GM12892 (cell line): ENCODE measurements around the genes TBKBP1 and TBX21.

DNA sequence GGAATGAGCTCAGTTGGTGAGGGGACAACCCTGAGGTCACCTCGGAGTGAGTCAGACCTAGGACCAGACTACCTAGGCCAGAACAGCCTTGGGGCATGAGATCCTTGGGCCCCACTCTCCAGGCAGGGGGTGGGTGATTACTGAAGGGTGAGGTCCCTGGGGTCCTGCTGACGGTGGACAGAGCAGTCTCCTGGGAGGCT lies 15.9 kb downstream of the WNT9B start:
- RRBS: no CpG with 5 or more reads among the region's 2 CpGs

DNA sequence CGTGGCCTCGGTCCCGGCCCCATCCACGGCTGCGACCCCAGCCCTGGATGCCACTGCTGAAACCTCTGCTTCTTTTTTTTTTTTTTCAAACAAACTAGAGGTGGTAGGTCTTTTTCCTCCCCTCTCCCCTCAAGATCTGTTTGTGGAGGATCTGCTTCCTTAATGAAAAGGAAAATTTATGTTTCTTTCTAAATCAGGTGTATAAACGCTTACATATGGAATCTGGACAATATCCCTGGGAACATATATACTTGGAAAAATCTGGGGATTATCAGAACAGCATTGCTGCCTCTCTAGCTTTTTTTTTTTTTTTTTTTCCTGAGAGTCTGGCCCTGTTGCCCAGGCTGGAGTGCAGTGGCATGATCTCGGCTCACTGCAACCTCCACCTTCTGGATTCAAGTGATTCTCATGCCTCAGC lies 29.2 kb downstream of the CDC27 start:
- RRBS: no CpG with 5 or more reads among the region's 7 CpGs

GRCh38 chr17:47230391-47231450 lies 21.6 kb downstream of the MYL4 start:
- RRBS: no CpG with 5 or more reads among the region's 14 CpGs

- RRBS: no CpG with 5 or more reads among the region's 11 CpGs
Observed at GRCh38 chr17:47648626-47649035, 1.1 kb upstream of the KPNB1 start.

DNA sequence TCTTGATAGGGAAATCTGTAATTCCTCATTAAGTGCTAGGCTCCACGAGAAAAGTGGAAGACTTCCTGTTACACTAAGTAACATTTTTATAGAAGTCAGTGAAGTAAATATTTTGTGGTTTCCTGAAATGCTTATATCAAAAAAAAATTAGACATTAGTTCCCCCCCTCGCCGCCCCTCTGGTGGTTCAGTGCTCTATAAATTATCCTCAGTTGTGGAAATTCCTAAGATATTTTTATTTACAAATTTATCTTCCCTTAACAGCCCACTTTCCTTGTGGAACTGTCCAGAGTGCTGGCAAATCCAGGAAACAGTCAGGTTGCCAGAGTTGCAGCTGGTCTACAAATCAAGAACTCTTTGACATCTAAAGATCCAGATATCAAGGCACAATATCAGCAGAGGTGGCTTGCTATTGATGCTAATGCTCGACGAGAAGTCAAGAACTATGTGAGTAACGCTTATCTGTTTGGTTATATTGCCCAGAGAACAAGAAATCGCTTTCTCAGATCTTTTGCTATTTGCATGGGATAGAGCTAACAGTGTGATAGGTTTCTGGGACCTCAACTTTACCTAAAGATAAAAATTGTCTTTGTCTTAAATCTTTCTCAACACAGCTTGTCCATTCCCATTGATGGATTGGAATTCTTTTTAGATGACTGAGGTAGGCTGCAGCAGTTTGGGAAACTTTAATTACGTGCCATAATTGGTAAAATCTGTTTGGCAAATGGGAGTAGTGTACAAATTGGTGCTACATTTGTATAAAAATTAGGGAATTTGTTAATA lies 2.9 kb downstream of the KPNB1 start:
- RRBS: no CpG with 5 or more reads among the region's 8 CpGs

GRCh38 chr17:47693359-47694358 lies at the start of gene TBKBP1:
Gene TBKBP1 (plus strand): TSS chr17:47694161.
- RRBS: 3% methylated on average over 36 of the region's 69 CpGs

GRCh38 chr17:47732719-47733822 lies at the start of gene TBX21:
Gene TBX21 (plus strand): TSS chr17:47733236.
- RRBS: 2% methylated on average over 54 of the region's 111 CpGs

GRCh38 chr17:47734659-47735489 lies 1.8 kb downstream of the TBX21 start:
- RRBS: 100% methylated on average over 2 of the region's 14 CpGs

DNA sequence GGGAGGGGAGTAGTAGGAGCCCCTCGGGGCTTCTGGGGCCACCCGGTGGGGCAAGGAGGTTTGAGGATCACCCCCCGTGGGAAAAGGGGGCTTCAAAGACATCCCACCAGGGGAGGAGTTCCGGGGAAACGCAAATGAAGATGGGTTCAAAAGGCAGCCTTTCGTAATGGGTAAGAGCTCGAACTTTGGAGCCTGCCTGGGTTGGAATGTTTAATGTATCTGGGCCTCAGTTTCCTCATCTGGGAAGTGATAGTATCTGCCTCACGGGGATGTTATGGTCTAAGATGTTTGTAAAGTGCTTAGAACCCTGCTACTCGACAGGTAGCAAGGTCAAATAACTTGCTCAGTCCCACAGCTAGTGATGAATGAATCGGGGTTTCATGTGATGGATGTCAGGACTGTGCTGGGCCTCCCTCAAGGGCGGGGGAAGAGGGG lies 528 bp downstream of the PNPO start:
- RRBS: 2% methylated on average over 4 of the region's 11 CpGs

DNA sequence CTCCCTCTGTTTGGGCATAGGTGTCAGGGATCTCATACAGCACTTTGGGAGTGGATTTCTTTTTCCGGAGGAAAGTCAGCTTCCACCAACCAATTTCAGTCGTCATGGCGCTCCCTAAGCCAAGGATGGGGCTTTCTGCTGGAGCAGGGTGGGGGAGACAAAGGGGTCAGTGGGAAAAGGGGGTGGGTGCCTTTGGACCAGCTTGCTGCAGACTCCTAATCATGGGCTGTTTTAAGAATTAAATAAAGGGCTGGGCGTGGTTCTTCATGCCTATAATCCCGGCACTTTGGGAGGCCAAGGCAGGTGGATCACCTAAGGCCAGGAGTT lies 4.6 kb downstream of the PRR15L start:
- RRBS: no CpG with 5 or more reads among the region's 5 CpGs

DNA sequence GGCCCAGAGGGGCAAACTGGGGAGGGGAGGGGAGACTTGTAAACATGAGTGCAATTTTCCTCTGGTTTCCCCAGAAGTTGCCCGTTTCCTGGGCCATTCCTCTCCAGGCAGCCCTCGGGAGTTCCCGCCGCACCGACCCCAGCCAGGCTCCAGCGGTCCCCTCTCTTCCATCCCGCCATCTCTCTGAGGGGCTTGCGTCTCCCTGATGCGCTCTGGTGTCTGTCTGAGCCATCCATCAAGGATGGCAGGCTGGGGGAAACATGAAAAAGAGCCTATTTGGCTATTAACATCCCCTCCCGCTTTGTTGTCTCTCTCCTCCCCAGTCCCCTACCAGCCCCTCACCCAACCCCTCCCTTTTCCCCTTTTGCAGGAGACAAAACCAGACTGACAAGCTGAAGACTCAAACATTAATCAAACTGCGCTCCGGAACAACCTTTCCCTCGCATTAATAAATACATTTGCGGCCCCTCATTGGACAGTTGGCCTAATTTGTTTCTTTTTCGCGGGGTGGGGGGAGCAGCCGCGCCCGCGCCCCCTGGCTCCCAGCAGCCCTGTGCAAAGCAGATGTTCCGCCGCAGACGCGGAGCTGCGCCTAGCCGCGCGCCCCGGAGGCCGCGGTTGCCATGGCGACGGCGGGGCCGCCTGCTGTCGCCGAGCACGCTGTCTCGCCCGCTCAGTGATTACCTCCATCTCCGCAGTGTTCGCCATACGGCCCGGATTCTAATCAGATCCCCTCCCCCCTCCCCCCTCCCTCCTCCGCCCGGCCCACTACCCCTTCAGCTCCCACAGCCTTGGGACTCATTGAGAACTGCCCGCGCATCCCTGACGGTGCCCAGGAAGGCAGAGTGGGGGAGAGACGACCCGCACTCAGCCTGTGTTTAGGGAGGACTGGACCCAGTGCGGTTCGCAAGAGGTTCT lies 25.6 kb downstream of the COPZ2 start:
- RRBS: no CpG with 5 or more reads among the region's 53 CpGs

GRCh38 chr17:48048449-48049497 lies 614 bp downstream of the NFE2L1 start:
- RRBS: 2% methylated on average over 8 of the region's 55 CpGs

- RRBS: no CpG with 5 or more reads among the region's 7 CpGs
Observed at GRCh38 chr17:48055404-48056151, 7.4 kb downstream of the NFE2L1 start.

DNA sequence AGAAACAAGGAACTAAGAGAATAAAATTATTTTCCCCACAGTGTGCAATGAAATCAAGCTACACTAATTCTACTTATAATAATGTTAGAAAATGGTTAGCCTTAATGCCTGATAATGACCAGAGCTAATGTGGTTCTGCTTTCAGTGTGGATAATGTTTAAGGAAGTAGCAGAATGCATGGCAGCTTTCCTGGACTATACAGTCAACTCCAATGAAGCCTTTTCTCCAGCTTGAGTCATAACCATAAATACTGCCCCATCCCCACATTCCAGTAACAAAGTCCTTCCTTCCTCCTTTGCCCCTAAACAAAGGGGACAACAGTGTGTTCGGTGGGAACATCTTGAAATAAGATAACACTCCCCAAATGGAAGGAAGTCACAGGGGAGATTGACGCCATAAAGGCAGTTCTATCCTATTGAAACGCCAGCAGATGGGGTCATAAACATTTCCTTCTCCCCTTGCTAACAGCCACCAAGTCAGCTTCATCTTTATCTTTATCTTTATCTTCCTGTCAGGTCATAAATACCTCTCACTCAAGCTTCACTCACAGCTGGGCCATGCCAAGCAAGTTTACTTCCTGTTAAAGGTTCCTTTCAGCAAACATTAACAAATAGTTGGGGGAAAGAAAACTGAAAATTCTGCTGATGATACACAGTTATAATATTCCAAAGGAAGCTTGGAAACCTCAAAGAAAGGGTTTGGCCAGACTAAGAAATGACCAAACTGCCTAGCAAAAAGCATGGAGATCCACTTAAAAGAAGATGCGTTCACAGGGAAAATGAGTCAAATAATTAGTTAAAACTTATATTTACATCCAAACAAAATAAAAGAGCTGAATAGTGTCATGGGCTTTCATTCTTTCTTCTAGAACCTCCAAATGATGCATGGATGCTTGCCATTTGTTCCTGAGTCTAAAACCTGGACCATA lies 136.7 kb downstream of the SNX11 start:
- RRBS: no CpG with 5 or more reads among the region's 4 CpGs

GRCh38 chr17:48310692-48311489 lies 119.1 kb downstream of the SKAP1 start:
- RRBS: no CpG with 5 or more reads among the region's 19 CpGs

- RRBS: no CpG with 5 or more reads among the region's 1 CpG
Observed at GRCh38 chr17:48441204-48441890, 11.3 kb upstream of the SKAP1 start.

GRCh38 chr17:48456502-48456986 lies 26.5 kb upstream of the SKAP1 start:
- RRBS: no CpG with 5 or more reads among the region's 6 CpGs

DNA sequence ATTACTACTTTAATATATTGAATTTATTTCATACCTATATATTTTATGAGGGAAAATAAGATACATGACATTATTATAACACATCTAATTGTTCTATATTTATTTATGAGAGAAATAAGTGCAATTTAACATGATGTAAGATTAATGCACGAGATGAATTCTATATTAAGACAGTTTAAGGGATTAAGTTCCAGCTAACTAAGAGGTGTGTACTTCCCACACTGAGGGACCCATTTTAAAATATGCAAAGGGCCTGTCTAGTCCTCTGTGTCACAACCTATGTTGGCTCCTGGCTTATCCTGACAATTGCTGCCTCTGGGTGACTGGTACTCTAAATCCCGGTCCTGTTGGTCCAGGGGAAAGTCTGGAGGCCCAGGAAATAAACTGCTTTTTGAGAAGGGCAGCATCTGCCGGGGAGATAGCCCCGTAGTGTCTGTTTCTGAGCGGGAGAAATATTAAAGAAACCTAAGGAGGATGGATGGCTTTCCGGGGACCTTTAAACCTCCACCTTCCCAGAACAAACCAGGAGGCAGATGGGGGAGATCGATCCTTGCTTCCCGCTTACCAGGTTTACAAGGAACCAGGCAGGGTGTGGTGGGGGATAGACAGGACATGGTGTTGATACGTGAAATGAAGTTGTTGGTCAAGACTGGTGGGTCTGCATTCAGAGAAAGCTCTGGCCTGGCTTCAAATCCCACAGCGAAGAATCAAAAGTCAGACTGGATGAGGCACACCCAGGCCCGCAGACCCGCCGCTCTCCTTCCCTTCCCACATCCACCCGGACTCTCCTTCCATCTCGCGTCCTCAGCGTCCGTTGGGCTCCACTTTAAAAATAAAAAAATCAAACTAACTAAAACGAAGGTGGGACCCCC lies 3.9 kb downstream of the HOXB2 start:
- RRBS: 40% methylated on average over 5 of the region's 19 CpGs

GRCh38 chr17:48545671-48546910 lies 1.2 kb upstream of the HOXB2 start:
- RRBS: no CpG with 5 or more reads among the region's 12 CpGs

GRCh38 chr17:48546911-48547628 lies 2.2 kb upstream of the HOXB2 start:
- RRBS: no CpG with 5 or more reads among the region's 9 CpGs